UCH-1 (cell line): ENCODE measurements around a stretch of chr3.

DNA sequence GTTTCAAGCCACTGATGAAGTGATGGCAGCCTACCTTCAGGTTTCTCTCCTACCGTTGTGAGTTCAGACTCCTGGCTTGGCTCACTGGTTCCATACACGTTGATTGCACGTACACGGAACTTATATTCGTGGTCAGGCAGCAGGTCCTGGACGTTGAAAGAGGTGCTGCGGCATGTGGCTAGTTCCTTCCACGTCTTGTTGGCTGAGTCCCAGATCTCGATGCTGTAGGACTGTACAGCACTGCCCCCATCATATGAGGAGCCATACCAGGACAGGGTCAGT, 72.2 kb upstream of the HACD2 start:
- RRBS = no CpG with 5 or more reads among the region's 9 CpGs

- RRBS = no CpG with 5 or more reads among the region's 3 CpGs
These were observed 74.8 kb upstream of the HACD2 start for GRCh38 chr3:123659616-123660159.

- RRBS = no CpG with 5 or more reads among the region's 4 CpGs
These were observed 82.8 kb upstream of the HACD2 start for GRCh38 chr3:123667640-123668104.

DNA sequence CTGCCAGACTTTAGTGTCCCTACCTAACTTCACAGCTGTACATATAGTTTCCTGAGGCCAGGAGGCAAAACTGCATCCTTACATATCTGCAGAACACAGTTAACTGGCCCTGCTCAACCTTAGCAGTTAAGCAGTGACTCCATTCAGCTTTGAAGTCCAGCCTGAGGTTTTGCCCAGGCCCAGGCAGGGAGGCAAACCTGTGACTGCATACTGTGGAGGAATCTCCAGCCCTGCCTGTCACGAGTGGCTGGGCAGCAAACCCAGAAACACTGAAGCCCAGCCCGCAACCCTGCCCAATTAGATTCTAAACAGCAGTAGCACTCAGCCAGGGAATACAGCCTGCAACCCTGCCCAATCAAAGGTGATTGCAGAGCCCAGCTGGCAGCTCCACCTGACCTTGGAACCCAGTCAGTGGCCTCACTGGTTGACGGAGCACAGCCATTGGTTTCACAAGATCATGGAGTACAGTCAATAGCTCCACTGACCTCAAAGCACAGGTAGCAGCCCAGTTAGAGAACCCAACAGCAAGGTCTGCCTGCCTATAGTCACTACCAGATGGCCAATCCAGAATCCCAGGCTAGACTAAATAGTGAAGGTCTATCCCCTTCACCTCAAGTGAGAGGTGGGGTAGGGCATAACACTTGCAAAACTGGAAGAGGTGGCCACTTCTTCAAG, 35.2 kb upstream of the MYLK start:
- RRBS = no CpG with 5 or more reads among the region's 3 CpGs

DNA sequence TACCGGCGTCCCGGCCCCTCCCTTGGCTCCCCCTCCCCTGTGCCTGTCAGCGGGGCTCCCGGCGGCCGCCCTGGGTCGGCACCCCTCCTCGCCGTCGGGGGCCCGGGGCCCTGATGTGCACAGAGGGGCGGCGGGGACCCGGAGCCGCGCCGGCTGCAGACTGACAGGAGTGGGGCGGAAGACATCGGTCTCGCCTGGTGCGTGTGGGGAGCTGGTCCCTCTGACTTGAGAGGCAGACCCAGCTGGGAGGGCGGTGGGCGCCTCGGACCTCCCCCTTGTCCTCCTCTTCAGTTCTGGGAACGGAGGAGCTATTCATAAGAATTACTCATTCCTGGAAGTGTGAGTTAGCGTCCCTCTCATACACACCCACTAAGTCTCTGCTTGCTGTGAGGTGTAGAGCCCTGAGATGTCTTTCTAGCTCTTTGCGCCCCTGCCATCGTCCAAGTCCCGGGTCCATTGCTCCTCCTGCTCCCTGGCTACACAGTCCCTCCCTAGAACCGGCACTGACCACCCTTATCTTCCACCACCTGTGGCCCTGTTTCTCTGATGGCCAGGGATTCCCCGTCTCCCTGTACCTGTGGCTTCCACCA, 1.1 kb downstream of the KALRN start:
- RRBS = 7% methylated on average over 10 of the region's 32 CpGs

- RRBS = 8% methylated on average over 1 of the region's 7 CpGs
These were observed 215.4 kb downstream of the KALRN start for GRCh38 chr3:124248348-124249237.

DNA sequence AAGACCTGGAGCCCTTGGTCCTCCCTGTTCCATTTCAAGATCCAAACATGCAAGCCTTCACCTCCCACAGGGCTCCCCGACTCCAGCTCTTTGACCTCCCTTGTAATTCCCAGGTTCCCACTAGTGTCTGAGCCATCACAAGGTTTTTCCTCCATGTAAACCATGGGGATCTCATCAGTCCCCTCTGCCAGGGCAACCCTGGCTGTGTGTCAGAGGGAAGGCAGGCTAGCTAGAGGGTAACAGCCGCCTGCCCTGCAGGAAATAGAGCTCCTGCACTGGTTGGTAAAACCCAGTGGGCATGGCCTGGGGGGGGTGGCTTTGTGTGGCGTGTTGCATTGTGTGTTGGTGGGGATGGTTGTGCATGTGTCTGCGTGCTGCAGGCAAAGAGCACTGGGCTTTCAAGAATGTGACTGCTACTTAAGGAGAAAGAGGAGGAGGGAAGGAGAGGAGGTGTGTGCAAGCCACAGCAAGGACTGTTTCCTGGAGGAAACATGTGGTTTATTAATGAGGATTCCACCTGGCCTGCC, 216.7 kb downstream of the KALRN start:
- RRBS = no CpG with 5 or more reads among the region's 4 CpGs

- RRBS = no CpG with 5 or more reads among the region's 7 CpGs
These were observed 239.7 kb downstream of the KALRN start for GRCh38 chr3:124272728-124273352.

DNA sequence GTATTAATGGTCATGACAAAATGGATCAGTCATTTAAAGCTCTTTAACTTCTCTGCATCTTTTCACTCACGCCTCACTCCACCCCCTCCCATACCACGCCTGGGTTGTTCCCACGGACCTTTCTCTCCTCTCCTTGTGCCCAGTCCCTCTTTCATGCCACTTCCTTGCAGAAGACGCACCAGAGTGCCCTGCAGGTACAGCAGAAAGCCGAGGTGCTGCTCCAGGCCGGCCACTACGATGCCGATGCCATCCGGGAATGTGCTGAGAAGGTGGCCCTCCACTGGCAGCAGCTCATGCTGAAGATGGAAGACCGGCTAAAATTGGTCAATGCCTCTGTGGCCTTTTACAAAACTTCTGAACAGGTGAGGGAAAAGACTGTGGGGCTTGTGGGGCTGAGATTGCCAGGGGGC, 296.1 kb upstream of the UMPS start:
- RRBS = 67% methylated on average over 2 of the region's 10 CpGs

DNA sequence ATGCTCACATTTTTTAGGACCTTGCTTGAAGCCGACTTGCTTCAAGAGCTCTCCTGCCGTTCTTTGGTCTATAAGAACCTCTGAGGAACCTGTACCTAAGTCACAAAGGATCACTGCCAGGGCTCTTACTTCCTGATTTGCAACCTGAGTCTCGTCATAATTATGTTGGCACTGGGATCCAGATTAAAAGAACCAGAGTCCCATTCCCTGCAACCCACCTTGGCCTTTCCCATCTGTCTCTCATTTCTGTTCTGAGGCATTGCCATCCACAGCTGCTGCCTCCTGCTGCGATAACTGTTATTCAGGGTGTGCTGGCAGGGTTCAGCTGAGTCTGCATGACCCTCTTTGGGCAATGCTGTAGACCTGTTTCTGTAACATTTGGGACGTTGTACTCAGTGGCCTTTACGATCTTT, 131.0 kb upstream of the UMPS start:
- RRBS = no CpG with 5 or more reads among the region's 6 CpGs

DNA sequence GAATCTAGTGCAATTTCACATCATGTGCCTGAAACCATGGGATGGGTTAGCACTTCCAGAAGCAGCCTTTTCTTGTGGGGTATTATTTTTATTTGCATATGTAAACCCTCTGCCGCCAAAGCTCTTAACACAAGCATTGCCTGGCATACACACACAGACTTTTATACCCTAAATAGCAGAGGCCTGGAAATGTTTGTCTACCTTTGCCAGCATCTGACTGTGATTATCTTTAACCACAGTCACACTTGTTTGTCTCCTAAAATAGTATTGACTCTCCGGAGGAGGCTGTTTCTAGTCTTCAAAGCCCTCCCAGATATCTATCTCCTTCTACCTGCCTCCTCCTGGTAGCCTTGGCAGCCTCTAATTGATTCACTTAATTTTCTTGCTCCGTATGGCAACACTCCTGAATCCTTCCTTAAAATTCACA, 127.2 kb upstream of the UMPS start:
- RRBS = no CpG with 5 or more reads among the region's 3 CpGs

- RRBS = no CpG with 5 or more reads among the region's 2 CpGs
These were observed 113.1 kb upstream of the UMPS start for GRCh38 chr3:124617112-124617654.

GRCh38 chr3:124620457-124621024, 109.7 kb upstream of the UMPS start:
- RRBS = no CpG with 5 or more reads among the region's 6 CpGs

- RRBS = no CpG with 5 or more reads among the region's 25 CpGs
These were observed 640 bp downstream of the UMPS start for GRCh38 chr3:124730633-124731550.

DNA sequence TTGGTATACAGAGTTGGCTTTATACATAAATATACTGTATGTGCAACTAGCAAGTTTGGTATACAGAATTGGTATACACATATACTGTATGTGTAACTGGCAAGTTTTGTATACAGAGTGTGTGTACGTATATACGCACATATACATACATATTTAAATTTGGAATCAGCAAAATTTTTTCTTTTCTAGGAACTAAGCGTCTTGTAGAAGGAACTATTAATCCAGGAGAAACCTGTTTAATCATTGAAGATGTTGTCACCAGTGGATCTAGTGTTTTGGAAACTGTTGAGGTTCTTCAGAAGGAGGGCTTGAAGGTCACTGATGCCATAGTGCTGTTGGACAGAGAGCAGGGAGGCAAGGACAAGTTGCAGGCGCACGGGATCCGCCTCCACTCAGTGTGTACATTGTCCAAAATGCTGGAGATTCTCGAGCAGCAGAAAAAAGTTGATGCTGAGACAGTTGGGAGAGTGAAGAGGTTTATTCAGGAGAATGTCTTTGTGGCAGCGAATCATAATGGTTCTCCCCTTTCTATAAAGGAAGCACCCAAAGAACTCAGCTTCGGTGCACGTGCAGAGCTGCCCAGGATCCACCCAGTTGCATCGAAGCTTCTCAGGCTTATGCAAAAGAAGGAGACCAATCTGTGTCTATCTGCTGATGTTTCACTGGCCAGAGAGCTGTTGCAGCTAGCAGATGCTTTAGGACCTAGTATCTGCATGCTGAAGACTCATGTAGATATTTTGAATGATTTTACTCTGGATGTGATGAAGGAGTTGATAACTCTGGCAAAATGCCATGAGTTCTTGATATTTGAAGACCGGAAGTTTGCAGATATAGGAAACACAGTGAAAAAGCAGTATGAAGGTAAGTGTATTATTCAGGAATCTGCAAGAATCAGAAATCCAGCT, 7.4 kb downstream of the UMPS start:
- RRBS = no CpG with 5 or more reads among the region's 12 CpGs

- RRBS = 95% methylated on average over 5 of the region's 15 CpGs
These were observed 43.4 kb downstream of the UMPS start for GRCh38 chr3:124773526-124774177.

GRCh38 chr3:124796308-124797098, 66.3 kb downstream of the UMPS start:
- RRBS = 83% methylated on average over 4 of the region's 26 CpGs

- RRBS = no CpG with 5 or more reads among the region's 4 CpGs
These were observed 60.6 kb downstream of the ITGB5 start for GRCh38 chr3:124826555-124827054.

DNA sequence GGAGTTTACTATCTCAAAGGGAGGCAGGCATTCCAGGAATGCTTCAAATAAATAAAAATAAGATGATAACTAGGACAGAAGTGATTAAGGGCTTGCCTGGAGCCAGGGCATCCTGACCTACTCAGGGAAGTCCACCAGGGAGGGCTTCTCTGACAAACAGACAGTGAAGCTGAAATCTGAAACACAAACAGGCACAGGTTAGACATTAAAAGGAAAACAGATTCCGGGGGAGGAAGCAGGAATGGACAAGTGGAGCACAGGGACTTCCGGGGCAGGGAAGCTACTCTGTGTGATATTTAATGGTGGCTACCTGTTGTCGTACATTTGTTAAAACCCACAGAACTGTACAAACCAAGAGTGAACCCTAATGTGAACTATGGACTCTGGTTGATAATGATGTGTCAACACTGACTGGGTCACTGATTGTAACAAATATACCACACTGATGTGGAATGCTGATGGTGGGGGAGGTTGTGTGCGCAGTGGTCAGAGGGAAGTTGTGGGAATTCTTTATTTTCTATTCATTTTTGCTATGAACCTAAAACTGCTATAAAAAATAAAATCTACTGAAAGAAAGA, 53.2 kb downstream of the ITGB5 start:
- RRBS = no CpG with 5 or more reads among the region's 4 CpGs

GRCh38 chr3:124858806-124859711, 28.1 kb downstream of the ITGB5 start:
- RRBS = no CpG with 5 or more reads among the region's 18 CpGs